ENCODE measurements around a stretch of chr6.

GRCh38 chr6:169231827-169232347 lies 21.8 kb downstream of the THBS2 start:
- PRO-cap, 2 experiments: no peak in any of the 2 experiments

DNA sequence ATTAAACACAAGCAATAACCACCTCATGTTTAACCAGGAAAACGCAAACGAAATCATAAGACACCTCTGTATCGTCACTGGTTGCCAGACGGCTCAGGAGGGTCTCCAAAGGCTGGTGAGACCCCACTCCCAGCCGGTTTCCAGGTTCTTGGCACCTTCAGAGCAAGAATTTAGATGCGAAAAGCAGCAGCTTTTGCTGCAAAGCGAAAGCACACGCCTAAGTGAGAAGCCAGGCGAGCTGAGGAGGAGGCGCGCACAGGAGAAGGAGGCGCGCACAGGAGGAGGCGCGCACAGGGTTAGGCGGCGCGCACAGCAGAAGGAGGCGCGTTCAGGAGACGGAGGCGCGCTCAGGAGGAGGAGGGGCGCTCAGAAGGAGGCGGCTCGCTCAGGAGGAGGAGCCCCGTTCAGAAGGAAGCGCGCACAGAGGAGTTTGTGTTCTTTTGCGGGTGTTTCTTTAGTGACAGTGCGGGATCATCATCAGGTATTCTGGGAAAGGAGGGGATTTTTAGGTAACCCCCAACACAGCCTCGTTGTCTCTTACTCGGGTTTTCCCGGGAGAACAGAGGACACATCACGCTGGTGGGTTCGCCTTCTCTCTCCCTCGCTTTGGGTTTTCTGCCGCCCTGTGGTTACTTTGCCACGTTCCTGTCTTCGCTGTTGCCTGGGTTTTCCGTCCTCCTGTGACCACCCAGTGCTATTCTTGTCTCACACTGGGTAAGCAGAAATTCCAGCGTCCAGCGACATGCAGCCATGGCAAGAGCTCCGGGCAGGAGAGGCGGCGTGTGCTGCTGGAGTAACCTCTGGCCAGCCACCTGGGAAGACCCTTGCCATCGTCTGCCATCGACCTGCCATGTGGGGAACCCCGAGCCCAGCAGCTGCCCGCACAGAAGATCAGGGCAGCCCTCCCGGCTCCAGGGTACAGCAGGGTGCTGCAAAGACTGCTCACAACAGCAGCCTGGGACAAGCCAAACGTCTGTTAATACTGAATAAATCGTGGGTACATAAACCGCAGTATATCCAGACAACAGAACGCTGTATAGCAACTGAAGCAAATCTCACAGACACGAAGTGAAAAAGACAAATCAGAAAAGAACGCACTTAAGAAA lies 47.0 kb downstream of the WDR27 start:
- PRO-cap, 2 experiments: peak in 2 of 2 experiments; most common plus-strand start position 435 of the sequence (in 2); most common minus-strand start position 223 of the sequence (in 2)

GRCh38 chr6:169712261-169712676 lies 10.3 kb downstream of the C6orf120 start:
- PRO-cap, 2 experiments: no peak in any of the 2 experiments

- PRO-cap, 2 experiments: no peak in any of the 2 experiments
Measured at GRCh38 chr6:169715716-169716303, 8.5 kb downstream of the PHF10 start.

DNA sequence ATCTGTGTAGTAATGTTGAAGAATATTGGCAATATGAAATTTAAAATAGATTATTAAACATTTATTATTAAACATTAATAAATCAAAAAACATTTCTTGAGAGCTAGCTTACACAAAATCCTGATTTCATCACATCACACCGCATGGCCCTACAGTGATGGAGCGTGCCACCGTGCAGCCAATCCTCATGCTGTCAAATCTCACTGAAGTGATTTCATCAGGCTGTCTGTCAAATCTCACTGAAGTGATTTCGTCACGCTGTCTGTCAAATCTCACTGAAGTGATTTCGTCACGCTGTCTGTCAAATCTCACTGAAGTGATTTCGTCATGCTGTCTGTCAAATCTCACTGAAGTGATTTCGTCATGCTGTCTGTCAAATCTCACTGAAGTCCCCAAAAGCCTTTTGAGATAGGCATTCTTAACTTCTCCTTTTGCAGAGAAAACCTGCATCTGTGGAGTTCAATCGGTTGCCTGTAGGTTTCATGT lies 14.3 kb downstream of the ERMARD start:
- PRO-cap, 2 experiments: no peak in any of the 2 experiments

DNA sequence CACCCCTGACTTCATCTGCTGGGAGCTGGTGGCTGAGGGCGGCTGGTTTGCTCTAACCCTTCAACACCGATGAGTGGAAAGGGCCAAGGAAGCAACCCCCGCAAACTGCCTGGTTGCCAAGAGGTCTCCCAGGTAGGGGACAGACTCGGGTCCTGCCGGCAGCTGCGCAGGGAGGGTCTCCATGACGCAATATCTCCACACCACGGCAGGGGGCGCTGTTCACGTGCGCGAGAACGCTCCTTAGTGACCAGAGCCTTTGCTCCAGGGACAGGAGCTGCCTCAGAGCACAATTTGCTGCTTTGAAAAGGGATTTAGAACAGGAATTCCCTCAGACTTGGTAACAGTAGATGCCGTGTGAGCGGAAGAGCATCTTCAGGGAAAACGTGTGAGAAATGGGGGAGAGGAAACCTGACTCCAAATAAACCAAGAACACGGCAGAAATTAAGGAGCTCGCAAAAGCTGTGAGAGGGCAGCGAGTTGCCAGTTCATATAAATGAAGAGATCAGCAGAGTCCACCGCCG lies 80.3 kb downstream of the ERMARD start:
- PRO-cap, 2 experiments: no peak in any of the 2 experiments

DNA sequence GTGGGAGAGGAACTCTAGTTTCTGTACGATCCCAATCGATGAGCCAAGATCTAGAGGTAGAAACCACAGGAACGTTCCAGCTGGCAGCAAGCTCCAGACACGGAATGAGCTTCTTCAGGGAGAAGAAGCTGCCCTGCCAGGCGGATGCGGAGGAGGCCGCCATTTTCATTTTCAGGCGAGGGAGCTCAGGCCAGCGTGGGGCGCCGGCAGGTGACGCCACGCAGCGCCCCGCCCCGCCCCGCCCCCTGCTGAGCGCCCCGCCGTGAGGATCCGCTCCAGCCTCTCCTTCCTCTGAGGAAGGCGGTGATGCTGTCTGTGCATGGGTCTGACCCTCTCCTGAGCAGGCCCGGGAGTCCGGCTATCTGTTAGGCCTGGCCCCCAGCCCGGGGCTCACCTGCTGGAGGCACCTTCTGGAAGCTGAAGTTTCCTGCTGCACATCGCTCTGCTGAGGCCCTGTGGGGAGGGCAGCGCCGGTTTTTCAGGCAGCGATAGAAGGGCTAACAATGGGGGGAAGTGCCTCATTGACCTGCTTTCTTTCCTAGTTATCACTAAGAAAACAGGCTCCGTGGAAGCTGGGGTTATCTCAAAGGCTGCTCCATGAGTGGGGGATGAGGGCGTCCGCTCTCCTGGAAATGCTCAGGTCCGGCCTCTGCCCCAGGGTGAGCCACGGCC lies 147.6 kb downstream of the ERMARD start:
- PRO-cap, 2 experiments: no peak in any of the 2 experiments

DNA sequence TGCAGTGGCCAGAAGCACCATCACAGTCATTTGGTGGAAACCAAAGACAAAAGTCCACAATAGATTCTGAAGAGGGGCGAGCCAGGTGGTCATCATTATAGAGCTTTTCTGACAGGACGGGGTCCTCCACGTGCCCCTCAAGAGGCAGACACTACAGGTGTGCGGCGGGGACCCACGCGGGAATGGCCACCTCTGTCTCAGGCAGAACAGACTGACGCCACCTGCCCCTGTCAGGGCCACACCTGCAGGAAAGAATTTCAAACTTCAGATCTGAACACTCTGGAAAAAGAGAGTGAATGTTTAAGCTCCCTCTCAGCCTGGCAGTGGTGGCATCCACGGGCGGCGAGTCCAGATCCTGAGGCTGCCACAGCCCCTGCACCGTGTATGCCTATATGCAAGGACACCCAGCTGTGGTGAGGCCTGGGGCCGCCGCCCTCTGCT lies 234.7 kb downstream of the ERMARD start:
- PRO-cap, 2 experiments: no peak in any of the 2 experiments

DNA sequence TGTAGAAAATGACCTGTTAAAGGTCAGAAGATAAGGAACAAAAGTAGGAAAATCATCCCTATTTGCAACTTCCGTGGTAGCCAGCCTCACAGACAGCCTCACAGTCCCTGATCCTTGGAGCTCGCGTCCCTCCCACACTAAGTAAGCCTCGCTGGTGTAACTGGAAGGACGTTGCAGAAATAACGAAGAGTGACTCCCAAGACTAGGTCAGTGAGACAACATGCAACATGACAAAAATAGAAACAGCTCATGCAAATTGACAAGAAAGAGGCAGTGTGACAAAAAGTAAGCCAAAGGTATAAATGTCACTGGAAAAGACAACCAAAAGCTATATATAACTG lies 164.4 kb downstream of the DLL1 start:
- PRO-cap, 2 experiments: no peak in any of the 2 experiments

DNA sequence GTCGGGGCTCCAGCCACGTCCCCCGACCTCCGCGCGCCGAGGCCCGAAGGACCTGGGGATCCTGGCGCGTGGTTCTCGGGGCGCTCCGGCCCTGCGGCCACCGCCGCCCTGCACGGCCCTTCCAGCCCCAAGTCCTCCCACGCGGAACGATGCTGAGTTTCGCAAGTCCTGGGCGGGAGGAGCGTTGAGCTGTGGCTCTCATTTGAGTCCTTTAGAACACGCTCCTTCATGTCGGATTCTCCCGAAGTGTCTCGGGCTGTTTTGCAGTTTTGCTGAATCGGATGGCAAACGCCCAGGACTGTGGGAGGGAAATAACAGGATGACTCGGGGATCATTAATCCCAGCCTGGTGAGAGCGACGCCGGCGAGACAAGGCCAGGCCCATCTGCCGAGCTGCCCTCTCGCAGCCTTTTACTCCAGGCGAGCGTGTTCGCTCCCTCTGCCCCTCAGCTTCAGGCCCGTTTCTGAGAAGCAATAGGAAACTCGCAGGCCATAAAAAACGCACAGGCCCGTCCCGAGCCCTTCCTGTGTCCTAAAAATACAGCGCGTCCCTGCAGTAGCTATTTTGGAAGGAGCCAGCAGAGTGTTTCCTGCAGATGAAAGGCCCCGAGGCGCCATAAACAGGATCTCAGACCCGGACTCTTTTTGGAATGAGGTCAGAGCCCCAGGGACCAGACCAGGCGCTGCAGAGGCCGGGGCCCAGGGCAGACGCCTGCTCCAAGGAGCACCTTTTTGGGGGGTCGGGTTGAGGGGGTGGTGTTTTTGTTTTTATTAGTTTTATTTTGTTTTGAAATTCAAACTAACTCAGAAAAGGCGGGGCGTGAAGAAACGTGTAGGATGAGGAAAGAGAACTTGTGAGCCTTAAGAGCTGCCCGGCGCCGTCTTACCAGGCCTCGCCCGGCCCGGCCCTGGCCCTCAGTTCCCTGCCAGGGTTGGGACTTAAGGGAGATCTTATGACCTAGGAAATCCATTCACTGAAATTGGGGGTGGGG lies 153.4 kb downstream of the DLL1 start:
- PRO-cap, 2 experiments: no peak in any of the 2 experiments

DNA sequence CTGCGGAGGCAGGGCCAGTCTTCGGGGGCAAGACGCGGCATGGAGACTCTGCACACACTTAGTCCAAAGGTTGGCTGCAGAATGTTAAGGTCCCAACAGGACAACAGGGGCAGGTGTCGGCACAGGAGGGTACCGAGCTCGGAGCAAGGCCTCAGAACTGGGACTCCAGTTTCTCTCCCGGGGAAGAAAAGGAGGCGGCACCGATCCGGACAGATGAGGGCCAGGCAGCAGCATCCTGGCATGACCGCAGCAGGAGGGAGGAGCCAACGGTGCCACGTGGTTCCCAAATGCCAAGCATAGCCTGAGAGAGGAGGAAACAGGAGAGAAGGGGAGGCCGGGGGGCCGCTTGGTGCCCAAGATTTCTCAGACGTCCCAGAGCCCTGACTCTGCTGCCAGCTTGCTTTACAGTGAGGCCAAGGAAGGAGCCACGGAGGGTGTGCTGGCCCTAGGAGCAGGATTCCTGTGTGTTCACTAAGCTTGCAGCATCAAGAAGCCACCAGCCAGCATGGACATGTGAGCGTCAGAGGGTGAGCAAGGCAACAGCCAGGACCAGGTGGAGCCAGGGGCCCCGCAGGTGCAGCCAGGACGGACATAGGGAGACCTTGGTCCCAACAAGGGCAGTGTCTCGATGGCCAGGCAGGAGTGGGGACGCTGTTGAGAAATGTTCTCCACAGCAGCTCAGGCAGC lies 143.9 kb downstream of the DLL1 start:
- PRO-cap, 2 experiments: no peak in any of the 2 experiments

DNA sequence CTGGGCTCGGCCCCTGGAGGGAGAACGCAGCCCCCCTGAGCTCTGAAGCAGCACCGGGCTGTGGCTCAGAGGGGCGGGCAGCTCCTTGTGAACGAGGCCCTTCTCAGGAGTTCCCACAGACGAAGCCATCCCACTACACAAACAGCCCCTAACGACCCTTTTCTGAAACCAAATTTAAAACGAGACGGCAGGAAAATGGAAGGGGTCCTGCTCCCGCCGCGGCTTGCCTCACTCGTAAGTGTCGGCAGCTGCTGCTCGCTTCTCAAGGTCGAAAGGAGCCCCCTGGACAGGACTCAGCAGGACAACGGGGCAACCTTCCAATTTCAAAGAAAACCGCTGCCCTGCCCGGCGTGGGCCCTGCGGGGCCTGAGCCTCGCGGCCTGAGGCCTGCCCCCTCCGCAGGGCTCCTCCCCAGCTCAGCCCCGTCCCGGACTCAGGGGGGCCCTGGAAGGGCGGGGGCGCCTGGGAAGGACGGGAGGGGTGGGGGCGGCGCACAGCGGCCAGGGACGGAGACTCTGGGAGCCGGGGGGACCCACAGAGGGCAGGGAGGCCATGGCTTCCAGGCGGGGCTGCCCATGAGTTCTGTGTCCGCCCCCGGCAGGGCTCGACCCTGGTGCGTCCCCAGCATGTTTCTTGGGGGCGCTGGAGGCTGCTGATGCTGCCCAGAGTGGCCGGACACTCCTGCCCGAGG lies 114.8 kb downstream of the DLL1 start:
- PRO-cap, 2 experiments: no peak in any of the 2 experiments

GRCh38 chr6:170247084-170247549 lies 43.8 kb downstream of the DLL1 start:
- PRO-cap, 2 experiments: no peak in any of the 2 experiments

GRCh38 chr6:170288794-170289505 lies 1.9 kb downstream of the DLL1 start:
- PRO-cap, 2 experiments: peak in 2 of 2 experiments; most common plus-strand start chr6:170289107 (in 2); most common minus-strand start chr6:170288953 (in 1)

DNA sequence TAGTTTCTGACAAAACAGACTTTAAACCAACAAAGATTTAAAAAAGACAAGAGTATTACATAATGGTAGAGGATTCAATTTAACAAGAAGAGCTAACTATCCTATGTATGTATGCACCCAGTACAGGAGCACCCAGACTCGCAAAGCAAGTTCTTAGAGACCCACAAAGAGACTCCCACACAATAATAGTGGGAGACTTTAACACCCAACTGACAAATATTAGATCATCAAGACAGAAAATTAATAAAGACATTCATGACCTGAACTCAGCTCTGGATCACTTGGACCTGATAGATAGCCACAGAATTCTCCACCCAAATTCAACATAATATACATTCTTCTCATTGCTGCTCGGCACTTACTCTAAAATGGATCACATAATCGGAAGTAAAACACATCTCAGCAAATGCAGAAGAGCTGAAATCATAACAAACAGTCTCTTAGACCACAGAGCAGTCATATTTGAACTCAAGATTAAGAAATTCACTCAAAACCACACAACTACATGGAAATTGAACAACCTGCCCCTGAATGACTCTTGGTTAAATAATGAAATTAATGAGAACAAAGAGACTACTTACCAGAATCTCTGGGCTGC lies 45.7 kb downstream of the FAM120B start:
- PRO-cap, 2 experiments: no peak in any of the 2 experiments

DNA sequence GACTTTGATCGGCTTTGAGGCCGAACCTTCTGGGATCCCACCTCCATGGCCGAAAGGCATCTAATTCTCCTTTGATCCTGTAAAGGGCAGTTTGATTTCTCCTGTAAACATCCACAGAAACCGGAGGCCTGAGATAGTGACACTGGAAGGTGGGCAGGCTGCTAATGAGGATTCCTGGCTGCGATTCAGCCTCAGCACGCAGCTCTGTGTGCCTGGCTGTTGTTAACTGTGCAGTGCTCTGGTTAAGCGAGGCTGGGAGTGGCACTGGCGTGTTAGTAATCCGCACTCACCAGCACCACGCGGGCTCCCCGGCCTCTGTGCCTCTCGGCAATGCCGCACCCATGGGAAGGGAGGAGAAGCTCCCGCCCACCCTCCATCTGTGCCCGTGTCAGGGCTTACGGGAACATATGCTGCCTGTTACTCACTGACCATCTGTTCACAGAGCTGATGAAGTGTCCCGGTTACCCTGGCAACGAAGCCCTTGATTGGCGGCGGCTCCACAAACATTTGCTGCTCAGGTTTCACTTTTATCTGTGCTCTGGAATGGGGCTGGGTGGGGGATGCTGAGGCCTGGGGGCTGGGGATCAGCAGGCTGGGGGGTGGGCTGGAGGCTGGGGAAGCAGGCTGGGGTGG lies 114.8 kb downstream of the PSMB1 start:
- PRO-cap, 2 experiments: no peak in any of the 2 experiments

Measured in helper T cell (primary cell).